ENCODE measurements around a stretch of chr7.

DNA sequence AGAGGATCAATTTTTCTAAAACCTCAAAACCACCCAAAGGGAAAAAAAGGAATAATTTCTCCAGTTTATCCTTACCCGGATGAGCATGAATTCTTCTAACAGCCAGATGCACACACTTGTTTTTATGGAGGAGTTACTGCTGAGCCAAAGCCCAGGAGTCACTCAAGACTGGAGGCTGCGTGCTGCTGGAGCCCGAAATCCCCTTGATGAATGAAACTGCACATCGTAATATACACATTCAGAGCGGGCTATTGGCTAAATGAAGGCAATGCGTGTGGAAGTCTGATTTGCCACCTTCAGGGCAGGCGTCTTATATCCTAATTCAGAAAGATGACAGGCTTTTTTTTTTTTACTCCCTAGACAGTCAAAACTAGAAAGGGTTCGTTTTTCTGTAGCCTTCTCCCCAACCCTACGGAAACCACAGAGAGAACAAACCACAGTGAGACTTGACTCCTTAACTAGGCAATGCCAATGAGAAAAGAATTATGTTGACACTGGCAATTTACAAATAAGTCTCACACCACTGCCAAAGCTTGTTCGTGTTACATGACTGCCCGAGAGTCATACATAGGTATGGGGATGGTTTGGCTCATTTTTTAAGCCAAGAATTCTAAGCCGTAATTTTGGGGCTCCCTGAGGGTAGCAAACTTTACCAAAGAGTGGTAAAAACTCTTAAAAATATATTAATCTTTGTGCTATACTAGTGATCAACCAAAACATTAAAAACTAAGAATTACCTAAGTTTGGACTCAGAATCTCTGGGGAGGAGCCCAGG is 227.2 kb upstream of the KLF14 start:
- RRBS, 2 experiments, result no CpG with 5 or more reads among the region's 12 CpGs

DNA sequence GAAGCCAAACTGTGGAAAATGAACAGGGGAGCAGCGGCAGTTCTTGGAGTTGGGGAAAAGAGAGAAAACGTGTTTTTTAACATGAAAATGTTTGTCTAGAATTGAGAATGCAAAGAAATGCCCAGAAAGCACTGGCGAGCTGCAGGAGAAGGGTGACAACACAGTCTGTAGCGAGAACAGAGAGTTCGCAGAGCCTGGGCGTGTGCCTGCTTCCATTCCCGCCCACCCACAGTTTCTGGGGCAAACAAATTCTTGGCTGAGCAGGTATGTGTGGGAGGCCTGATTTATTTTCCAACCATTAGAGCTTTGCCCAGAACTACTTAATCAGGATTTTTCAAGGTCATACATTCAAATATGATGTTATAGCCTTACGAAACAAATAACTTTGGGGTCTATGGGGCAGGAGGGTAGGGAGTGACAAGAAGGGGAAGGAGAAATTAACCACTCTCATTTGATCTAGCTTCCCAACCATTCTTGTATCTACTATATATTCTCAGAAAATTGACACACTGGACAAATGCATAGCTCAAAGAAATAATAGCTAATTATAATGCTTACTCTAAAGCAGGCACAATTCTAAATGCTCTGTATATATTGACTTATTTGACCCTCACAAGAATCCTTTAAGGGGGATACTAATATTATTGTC is 260.8 kb upstream of the KLF14 start:
- RRBS, 2 experiments, result no CpG with 5 or more reads among the region's 8 CpGs

- RRBS, 2 experiments, result no CpG with 5 or more reads among the region's 3 CpGs
These were observed 287.9 kb upstream of the MKLN1 start for GRCh38 chr7:131039724-131040295.

GRCh38 chr7:131056588-131057644 is 270.8 kb upstream of the MKLN1 start:
- RRBS, 2 experiments, result no CpG with 5 or more reads among the region's 10 CpGs

GRCh38 chr7:131082056-131083127 is 245.3 kb upstream of the MKLN1 start:
- RRBS, 2 experiments, result no CpG with 5 or more reads among the region's 12 CpGs

DNA sequence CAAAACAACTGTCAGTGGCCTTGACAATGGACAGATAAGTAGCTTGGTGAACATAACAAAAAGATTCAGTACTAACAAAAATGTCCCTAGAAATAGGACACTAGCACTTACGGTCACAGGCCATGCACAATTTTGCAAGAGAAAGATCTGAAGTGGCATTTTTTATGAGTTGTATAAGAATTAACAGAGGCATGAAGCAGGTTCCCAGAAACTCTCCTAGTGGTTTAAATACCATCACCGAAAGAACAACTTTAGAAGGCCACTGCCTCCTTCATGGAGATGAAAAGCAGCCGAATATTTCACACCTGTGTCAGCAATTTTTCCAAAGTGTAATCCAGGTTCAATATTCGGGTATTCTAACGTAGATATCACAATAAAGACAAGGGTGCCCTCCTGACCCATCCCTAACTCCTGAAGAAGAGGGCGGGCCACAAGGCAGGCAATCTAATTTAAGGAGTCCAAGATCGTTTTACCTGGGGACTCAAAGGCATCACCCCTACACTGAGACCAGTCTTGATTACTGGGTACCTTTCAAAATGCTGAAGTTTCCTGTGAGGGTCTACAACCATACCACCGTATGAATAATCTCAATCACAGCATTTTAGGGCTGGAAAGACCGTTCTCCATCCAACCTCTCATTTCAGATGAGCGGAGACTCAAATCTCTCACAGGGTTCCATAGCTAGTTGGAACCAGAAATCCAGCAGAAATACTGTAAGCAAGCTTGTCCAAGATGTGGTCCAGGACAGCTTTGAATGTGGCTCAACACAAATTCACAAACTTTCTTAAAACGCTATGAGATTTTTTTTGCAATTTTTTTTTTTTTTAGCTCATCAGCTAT is 231.0 kb upstream of the MKLN1 start:
- RRBS, 2 experiments, result no CpG with 5 or more reads among the region's 11 CpGs

- RRBS, 2 experiments, result no CpG with 5 or more reads among the region's 12 CpGs
These were observed 217.2 kb upstream of the MKLN1 start for GRCh38 chr7:131110286-131111152.

- RRBS, 2 experiments, result no CpG with 5 or more reads among the region's 5 CpGs
These were observed 203.3 kb upstream of the MKLN1 start for GRCh38 chr7:131124294-131124867.

DNA sequence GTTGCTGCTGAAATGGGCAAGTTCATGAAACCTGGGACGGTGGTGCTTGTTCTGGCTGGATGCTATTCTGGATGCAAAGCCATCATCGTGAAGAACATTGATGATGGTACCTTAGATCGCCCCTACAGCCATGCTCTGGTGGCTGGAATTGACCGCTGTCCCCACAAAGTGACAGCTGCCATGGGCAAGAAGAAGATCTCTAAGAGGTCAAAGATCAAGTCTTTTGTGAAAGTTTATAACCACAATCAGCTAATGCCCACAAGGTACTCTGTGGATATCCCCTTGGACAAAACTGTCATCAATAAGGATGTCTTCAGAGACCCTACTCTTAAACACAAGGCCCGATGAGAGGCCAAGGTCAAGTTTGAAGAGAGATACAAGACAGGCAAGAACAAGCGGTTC is 85.1 kb upstream of the MKLN1 start:
- RRBS, 2 experiments, result no CpG with 5 or more reads among the region's 6 CpGs

GRCh38 chr7:131500392-131501585 is 55.6 kb downstream of the PODXL start:
- RRBS, 2 experiments, result no CpG with 5 or more reads among the region's 7 CpGs

- RRBS, 2 experiments, result no CpG with 5 or more reads among the region's 10 CpGs
These were observed 53.5 kb downstream of the PODXL start for GRCh38 chr7:131502738-131503497.

- RRBS, 2 experiments, result no CpG with 5 or more reads among the region's 10 CpGs
These were observed 37.5 kb downstream of the PODXL start for GRCh38 chr7:131518807-131519458.

- RRBS, 2 experiments, result 2% methylated on average over 4 to 6 of the region's 31 CpGs
These were observed 1.5 kb upstream of the PODXL start for GRCh38 chr7:131557786-131558394.

GRCh38 chr7:131604732-131605186 is 48.3 kb upstream of the PODXL start:
- RRBS, 2 experiments, result no CpG with 5 or more reads among the region's 3 CpGs

DNA sequence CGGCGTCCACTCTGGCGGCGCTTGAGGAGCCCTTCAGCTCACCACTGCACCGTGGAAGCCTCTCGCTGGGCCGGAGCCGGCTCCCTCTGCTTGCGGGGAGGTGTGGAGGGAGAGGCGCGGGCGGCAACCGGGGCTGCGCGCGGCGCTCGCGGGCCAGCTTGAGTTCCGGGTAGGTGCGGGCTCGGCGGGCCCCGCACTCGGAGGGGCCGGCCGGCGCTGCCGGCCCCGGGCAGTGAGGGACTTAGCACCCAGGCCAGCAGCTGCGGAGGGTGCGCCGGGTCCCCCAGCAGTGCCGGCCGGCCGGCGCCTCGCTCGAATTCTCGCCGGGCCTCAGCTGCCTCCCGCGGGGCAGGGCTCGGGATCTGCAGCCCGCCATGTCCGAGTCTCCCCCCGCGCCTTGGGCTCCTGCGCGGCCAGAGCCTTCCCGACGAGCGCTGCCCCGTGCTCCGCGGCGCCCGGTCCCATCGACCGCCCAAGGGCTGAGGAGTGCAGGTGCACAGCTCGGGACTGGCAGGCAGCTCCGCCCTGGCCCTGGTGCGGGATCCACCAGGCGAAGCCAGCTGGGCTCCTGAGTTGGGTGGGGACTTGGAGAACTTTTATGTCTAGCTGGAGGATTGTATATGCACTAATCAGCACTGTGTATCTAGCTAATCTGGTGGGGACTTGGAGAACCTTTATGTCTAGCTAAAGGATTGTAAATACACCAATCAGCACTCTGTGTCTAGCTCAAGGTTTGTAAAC is 353.0 kb upstream of the PODXL start:
- RRBS, 2 experiments, result no CpG with 5 or more reads among the region's 64 CpGs

DNA sequence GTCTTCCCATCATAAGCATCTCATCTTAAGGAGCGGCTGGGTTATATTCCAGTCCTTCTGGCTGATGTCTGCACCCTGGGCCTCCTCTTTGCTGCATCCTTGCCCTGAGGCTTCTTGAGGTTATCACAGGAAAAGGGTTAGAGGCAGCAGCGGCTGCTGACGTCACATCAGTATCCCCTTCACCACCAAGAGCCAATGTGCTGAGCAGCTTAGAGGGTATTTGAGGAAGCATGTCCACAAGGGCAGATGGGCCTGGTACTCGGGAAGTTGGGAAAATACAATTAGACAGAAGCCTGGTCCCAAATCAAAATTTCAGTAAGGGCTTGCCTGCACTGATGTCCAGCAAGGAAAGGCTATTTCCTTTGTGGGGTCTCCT is 125.1 kb downstream of the PLXNA4 start:
- RRBS, 2 experiments, result no CpG with 5 or more reads among the region's 4 CpGs

DNA sequence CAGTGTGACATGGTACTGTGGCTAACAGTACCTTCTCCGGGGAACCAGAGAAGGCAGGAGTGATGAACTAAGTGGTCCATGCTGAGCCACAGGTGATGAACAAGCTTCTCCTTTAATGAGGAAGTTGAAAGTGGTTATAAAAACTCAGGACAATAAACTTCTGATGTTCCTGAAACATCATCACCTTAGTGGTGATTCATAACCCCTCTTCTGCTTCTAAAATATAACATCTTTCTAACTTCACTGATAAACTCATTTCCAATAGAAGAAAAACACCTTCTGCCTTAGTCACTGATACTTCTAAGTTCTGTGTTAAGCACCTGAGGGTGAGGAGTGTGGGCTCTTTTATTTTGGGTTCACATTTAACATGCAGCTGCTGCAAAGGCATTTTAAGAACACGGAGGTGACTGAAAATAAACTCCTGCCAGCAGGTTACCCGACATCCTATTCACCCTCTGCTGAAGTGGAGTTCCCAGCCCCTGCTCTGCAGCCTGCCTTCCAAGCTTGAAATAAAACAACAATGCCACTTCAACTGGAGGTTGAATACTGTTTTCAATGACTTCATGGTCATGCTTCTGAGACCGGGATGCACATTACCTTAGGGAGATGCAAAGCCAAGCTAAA is 202.8 kb upstream of the PLXNA4 start:
- RRBS, 2 experiments, result no CpG with 5 or more reads among the region's 4 CpGs

GRCh38 chr7:132910640-132911099 is 171.2 kb downstream of the CHCHD3 start:
- RRBS, 2 experiments, result no CpG with 5 or more reads among the region's 5 CpGs

- RRBS, 2 experiments, result no CpG with 5 or more reads among the region's 5 CpGs
These were observed 11.9 kb downstream of the CHCHD3 start for GRCh38 chr7:133070036-133070327.

DNA sequence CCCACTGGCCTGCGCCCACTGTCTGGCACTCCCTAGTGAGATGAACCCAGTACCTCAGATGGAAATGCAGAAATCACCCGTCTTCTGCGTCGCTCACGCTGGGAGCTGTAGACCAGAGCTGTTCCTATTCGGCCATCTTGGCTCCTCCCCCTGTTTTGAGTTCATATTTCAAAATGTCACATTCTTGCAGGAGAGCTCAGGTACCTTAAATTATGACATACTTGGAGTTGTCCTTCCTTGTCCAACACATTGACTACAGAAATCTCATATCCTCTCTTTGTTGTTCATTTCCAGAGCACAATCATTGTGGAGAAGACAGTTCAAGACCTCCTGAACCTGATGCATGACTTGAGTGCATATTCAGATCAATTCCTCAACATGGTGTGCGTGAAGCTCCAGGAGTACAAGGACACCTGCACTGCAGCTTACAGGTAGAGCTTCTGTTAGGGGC is 231.8 kb upstream of the LRGUK start:
- RRBS, 2 experiments, result no CpG with 5 or more reads among the region's 7 CpGs